Metanephros (tissue), 2 donors: ENCODE measurements around the genes HNRNPA2B1 and HOXA9.

- RAMPAGE, long total RNA: no peak
Observed at GRCh38 chr7:25950172-25950897, 201.7 kb upstream of the NFE2L3 start.

DNA sequence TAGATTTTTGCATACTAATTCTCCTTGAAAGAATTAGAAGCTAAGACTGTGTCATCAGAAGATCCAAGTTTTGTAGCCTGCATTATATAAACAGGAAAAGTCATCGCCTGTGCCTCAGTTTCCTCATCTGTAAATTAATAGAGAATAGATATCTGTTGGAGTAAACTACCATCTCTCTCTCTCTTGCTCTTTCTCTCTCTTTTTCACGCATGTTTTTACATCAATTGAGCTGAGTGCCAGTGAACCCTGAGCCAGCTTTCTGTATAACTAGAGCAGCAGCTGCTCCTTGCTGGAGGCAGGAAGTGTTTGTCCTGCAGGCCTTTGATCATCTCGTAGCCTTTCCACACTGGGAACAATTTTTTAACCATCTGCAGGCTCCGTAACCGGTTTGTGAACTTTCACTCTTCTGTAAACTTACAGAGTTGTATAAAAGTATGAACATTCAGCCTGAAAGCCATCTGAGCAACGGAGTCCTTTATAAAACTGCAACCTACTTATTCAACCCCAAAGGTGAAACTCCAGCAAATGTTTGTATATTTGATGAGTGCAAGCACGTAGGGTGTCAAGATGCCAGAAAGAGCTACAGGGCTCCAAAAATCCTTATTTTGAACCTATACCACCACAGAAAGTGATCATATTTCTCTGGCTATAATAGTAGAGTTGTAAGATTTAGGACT lies 162.9 kb upstream of the NFE2L3 start:
- RAMPAGE, long total RNA: no peak

DNA sequence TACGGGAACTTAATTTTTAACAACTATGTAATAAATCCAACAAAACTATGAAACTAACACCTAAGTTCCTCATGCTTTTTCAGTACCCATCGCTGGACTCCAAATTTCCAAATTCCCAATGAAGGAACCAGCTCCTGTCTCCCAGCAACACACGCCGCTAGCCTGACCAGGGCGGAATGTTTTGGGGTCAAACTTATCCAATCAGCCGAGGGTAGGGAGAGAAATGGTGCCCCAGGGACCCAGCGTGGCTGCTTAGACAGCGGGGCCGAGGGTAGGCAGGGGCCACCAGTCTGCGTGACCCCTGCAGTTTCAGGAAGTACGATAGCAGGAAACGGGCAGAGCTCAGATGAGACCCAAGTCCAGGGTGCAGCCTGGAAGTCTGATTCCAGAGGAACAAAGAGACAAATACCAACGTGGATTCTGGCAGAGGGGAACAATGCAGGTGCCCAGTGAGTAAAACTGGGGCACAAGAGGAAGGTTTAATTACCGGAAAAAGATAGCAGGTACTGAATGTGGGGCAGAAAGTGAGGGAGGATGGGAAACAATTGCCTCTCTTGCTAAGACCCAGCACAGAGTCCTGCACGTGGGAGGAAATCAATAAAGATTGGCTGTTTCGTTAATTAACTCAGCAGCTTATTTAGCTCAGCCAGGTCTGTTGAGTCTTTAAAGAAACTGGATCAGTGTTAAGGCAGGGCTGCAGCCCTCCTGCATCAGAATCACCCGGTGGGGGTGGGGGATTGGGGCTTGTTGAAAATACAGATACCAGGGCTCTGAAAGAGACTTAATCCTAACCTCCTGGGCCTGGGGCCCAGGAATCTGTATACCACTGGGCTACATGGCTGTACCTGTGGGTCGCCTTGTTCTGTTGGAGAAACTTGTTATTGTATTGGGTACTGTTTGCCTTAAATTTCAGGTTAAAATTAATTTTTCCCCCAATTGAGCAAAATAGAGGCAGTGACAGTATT lies 50.4 kb upstream of the NFE2L3 start:
- RAMPAGE, long total RNA: no peak

- RAMPAGE, long total RNA: no peak
Observed at GRCh38 chr7:26198493-26199083, 2.0 kb downstream of the HNRNPA2B1 start.

DNA sequence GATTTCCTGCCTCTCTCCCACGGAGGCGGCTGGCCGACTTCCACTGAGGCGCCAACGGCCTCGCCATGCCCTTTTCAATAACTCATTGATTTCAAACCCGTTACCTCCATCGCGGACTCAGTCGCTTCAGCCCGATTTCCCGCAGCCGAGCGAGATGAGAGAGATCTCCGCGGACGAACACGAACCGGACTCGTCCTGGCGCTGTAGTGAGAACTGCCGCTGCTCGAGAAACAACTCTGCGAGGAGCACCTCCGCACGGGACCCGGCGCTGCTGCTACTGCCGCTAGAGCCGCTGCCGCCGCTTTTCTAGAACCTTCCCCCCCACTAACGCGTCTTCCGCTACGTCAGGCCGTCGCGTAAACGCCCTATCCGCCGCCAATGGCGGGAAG lies at the start of gene HNRNPA2B1:
HNRNPA2B1 (minus strand) TSS at position 279 of the 389 bp plus-strand sequence.
- RAMPAGE, long total RNA: start-site peak on the minus strand centred at position 299 of the sequence, 72 bp wide, 7,256 and 893 reads in 2 replicates

- RAMPAGE, long total RNA: no peak
Observed at GRCh38 chr7:26243906-26244732, 42.6 kb downstream of the CBX3 start.

DNA sequence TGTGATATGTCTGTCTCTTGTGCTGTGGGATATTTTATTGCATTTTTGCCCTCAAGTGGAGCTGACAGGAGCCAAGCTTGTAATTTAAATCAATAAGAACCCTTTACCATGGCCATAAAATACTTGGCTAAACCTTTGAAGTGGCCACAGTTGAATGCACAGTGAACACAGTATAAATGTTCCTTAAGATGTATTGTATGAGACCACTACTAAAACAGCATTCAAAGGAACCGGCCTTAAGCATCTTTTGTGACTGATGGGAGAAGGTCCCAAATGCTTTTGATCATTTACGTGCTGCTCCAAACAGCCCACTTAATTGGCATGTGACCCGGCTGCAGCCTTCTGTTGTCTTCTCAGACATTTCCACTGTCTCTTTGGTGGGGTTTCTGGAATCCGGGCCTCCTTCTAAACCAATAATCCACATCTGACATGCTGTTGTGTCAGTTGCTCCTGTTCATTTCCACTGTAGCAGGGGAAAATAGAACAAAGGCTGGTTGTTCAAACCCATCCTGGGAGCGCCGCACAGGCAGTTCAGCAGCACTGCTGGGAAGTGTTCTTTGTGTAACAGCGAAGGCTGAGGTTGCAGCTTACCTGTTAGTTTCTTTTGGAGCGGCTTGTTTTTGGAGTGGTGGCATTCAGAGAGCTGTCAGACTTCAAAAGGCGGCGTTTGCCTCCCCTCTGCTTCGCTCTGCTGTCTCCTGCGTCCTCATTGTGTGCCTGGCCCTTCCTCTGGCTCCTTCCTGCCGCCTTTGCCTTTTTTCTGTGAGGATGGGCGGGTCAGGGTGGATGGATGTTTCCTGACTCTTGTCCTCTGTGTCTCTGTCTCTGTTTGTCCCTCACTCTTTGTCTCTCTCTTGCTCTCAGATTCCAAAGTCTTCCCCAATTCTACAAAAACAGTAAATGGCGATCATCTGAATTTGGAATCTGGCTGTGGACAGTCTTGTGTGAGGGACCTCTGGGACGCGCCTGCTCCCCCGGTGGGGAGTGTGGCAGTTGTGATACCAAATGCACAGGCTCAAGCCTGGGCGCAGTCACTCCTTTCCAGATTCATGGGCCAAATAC lies 149.4 kb downstream of the SNX10 start:
- RAMPAGE, long total RNA: no peak

- RAMPAGE, long total RNA: no peak
Observed at GRCh38 chr7:26638066-26638455, 226.3 kb downstream of the SKAP2 start.

- RAMPAGE, long total RNA: no peak
Observed at GRCh38 chr7:26658642-26658999, 205.8 kb downstream of the SKAP2 start.

DNA sequence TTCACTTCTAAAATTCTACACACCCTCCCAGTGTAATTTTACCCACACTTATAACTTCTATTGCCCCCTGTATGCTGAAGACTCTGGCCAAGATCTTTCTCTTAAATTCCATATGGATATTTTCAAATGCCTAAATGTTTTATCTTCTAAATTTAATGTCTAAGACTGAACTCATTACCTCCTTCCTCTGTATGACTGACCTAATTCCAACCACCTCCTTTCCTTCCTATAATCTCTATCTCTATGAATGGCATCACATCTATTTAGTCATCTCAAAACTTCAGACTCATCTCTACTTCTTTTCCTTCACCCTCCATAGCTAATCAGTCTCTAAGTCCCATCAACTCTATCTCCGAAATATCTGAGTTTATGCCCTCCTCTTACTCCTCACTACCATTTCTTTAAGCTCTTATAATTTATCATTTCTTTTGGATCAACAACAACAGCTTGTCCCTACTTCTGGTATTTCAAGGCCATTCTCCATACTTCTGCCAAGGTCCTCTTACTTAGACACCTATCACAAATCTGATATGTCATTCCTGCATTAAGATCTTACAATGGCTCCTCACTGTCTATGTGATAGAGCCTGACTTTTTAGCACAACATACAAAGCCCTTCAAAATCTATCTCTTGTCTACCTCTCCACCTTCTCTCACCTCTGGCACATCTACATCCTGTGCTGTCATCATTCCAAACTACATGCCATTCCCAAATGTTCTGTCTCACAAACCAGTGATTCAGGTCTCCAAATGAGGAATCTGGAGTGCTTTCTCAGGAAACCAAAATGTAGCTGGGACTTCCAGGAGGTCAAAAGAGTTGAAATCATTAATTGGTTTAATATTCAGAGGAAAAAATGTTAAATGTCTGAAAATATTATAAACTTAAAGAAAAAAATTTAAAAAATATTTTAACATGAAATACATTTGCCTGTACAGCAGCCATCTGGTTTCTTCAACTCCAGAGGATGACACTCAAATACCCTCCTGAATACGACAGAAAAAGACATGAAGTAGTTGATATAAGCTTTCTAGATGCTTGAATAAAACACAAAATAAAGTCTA lies 87.8 kb downstream of the SKAP2 start:
- RAMPAGE, long total RNA: no peak

DNA sequence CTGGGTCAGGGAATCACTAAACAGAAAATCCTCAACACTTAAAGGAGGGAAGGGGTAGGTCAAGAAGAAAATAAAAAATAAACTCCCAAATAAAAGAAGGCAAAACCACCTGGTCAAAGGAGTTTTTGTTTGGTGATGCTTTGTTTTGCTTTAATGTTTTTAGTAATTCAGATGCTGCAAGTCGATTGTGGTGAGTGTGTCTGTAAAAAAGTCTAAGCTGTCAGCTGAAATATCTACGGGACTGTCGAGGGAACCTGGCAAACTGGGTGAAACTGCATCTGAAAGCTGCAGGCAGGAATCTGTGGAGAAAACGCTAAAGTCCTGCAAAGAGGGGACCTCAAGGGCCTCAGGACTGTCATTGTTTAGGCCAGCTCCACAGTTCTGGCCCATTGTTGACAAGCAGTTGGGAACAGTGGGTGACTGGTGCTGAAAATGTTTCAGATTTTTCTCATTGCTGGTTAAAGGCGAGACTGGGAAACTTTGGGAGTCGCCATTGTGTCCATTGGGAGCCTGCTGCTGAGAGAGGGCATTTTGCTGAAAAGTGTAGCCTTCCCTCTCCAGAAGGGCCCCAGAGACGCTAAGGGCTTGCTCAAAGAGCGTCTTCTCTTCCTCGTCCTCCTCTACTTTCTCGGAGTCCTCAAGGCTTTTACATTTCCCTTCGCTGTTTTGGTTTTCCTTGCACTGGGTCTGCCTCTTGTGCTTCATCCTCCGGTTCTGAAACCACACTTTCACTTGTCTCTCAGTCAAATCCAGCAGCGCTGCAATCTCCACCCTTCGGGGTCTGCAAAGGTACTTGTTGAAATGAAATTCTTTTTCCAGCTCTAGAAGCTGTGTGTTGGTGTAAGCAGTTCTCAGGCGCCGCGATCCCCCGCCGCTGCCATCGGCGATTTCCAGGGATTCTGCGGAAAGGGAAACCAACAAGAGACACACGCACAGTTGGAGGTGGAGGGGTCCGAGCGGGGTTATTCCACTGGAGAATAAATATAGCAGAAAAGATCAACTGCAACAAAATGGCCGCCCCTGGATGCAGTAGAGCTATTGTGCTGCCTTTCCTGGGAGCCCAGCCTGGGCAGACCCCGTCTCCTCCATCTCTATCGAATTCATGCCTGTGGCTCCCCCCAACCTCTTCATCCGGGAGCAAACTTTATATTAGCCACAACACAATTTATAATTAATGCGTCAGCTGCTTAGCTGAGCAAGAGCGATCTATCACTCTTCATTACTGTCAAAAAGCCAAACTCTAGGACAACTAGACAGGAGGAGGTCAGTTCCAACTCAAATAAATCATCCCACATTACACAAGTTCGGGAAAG lies 1.5 kb downstream of the HOXA2 start:
- RAMPAGE, long total RNA: no peak

- RAMPAGE, long total RNA: no peak
Observed at GRCh38 chr7:27108579-27109473, 6.3 kb upstream of the HOXA2 start.

GRCh38 chr7:27123469-27124530 lies 6.8 kb downstream of the HOXA4 start:
- RAMPAGE, long total RNA: no peak

GRCh38 chr7:27146487-27147085 lies 988 bp downstream of the HOXA6 start:
- RAMPAGE, long total RNA: no peak

DNA sequence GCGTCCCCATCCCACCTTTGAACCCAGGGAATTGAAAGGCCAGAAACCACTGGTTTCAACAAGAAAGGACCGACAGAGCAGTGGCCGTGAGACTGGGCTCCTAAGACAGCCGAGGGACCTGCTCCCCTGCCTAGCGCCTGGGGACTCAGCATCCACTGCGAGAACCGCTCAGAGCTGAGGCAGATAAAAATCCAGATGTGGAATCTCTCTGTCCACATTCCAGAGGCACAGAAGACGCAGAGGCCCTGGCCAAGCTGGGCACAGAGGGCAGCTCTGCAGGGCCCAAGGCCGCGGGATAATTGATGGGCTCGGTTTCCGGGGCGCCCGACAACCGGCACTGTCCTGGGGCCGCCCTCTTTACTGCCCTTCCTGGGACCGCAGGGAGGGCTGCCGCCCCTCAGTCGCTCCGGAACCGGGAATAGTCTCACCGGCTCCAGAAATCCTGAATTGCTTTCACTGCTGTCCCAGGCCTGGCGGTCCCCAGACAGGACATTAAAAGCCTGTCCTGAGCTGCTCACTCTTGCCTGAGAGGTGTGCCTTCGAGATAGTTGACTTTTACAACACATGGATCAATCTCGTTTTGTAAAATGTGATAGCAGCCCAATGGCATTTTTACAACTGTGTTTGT lies 1.2 kb upstream of the HOXA6 start:
- RAMPAGE, long total RNA: no peak

GRCh38 chr7:27154739-27155386 lies 1.6 kb downstream of the HOXA7 start:
- RAMPAGE, long total RNA: no peak

- RAMPAGE, long total RNA: no peak
Observed at GRCh38 chr7:27155387-27155810, 1.1 kb downstream of the HOXA7 start.

DNA sequence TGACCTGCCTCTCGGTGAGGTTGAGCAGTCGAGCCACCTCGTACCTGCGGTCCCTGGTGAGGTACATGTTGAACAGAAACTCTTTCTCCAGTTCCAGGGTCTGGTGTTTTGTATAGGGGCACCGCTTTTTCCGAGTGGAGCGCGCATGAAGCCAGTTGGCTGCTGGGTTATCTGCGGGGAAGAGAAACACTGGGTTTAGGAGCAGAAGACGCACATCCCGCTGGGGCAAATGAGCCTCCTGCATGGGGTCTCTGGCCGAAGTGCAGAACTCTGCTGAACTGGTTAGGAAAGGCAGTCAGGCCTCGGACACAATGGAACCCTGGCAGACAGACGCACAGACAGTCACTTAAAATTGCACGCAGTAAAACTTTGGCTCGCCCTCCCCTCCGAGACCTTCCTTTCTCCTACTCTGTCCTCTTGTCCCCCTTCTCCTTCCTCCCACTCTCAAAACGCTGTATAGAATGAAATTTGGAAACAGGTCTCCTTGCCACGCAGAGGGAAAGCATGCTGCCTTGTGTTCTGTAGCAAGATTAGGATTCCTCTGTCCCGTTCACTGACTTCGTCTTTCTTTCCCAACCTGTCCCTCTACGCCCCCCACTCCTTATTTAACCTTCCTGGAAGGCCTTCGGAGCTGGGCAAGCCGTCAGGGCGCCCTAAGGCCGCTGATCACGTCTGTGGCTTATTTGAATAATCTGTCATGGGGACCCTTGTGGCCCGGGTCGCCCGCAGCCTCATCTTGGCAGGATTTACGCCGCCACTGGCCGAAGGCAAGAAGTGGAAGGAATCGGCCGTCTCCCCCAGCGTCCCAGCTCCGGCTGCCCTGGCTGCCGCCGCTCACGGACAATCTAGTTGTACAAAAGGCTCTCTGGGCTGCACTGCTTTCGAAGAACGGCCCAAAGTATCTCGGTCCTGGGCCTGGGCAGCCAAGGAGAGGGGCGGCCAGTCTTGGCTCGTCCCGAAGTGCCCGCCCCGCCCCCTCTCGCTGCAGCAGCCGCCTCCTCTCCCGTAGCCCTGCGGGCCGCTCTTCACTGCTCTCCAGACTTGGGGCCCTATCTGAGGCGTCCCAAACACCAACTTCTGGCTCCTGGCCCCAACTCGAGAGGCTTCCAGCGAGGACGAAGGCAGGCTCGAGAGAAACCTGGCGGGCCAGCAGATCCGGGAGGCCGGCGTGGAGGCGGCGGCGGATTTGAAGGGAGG lies 1.3 kb downstream of the HOXA9 start:
- RAMPAGE, long total RNA: no peak

- RAMPAGE, long total RNA: no peak
Observed at GRCh38 chr7:27165161-27165754, at the start of gene HOXA9. HOXA9 (minus strand) TSS chr7:27165537.

- RAMPAGE, long total RNA: no peak
Observed at GRCh38 chr7:27176383-27176743, 2.2 kb upstream of the HOXA10 start.